Right ventricle myocardium (tissue), 1 donor: Measurements from ENCODE around the gene PSG4.

DNA sequence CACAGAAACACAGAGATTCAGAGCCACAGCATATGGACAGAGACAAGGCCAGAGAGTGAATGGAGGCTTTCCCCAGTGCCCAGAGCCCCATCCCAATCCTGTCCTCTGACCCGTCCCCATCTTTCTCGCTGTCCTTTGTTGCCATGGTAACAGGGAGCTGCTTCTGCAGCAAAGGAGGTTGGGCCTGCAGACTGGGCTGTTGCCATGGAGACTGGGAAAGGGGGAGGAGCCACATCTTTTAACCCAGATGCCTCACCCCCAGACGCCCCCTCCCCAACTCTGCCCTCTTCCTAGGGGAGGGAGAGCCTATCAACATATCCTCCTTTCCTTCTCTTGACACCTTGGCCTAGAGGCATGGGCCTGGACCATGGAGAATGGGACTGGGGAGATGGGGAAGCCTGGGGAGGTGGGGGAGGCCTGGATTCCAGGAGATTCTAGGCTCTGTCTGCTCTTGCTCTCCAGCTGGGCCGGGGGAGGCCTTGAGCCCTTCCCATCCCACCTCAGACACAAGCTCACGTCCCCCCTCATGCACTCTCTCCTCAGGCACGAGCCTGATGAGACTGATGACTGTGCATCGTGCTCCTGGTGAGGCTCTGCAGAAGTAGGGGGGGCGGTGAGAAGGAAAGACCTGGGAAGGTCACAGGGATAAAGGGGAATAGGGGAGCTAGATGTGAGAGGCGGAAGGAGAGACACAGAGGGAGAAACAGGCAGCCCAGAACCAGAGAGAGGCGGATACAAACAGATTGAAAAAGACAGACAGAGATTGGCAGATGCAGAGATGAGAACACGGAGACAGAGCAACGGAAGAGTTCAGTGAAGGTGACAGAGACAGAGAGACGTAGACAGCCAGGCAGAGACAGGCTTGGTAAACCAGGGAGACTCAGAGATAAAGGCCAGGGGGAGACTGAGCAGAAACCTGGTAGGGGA is 2.2 kb upstream of the ATP1A3 start:
- PRO-cap, 2 experiments, result no peak in any of the 2 experiments

GRCh38 chr19:42088582-42089386 is 12.8 kb downstream of the ZNF574 start:
- PRO-cap, 2 experiments, result no peak in any of the 2 experiments

DNA sequence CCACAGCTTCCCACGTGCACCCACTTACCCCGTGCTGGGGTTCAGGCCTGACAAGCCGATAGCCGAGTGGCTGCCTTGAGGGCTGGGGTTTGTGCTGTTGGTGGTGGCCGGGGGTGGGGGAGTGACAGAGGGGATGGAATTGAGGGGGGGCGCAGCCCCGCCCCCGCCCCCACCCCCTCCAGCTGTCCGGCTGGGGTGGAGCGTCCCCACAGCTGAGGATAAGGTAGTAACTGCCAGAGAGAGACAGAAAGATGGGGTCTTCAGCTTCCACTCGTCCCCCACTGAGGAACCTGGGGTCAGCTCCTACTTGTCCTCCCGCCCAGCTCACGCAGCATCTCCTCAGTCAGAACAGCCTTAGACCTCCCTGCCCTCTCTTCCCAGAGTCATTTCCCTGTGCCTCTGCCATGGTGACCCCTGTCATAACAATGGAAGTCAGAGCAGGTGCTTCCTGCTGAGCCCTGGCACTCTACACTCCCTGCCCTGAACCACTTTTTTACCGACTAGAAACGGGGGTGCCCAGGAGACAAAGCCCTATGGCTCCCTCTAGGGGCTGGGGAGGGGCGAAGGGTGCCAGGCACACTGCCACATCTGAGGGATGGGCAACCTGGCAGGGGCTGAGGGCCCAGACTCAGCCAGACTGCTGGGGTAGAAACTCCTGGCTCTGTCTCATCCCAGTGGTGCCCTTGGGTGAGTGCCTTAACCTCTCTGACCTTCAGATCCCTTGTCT is 16.2 kb downstream of the ZNF574 start:
- PRO-cap, 2 experiments, result no peak in any of the 2 experiments

GRCh38 chr19:42122682-42123633 is 9.3 kb downstream of the POU2F2 start:
- PRO-cap, 2 experiments, result no peak in any of the 2 experiments

- PRO-cap, 2 experiments, result no peak in any of the 2 experiments
Measured at GRCh38 chr19:42129114-42129885, 2.9 kb downstream of the POU2F2 start.

- PRO-cap, 2 experiments, result no peak in any of the 2 experiments
Measured at GRCh38 chr19:42195126-42195326, 22.5 kb downstream of the DEDD2 start.

- PRO-cap, 2 experiments, result no peak in any of the 2 experiments
Measured at GRCh38 chr19:42206850-42207583, 10.5 kb downstream of the DEDD2 start.

DNA sequence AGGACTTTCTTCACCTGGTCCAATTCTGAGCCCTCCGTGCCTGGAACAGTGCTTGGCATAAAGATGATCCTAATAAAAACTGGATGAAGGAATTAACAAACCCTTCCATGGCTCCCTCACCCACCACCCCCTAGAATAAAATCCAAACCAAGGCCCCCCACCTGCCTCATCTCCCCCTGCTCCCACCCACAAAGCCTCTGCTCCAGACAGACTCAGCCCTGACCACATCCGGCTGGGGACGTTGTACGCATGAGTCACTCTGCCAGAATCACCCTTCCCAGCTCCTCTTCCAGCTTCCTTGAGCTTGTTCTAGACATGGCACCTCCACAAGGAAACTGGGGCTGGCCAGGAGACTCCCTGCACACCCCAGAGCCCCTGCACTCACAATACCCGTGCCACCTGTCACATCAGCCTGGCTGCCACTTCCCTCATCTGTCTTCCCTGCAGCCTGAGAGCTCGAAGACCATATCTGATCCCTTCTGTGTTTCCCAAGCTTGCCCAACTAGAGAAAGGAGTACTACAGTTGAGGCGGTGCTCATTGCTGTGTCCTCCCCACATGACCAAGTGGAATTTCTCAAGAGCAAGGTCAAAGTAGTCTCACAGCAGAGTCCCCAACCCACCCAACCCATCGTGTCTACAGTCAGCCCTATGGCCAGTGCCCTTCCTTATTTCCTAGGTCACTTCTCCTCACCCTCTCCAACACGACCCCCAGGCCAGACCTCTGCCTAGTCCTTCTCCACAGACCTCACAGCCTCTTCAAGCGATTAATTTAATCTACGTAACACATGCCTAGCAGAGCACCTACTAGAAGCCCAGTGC is 9.6 kb downstream of the DEDD2 start:
- PRO-cap, 2 experiments, result no peak in any of the 2 experiments

GRCh38 chr19:42216371-42216800 is 1.1 kb downstream of the DEDD2 start:
- PRO-cap, 2 experiments, result no peak in any of the 2 experiments

DNA sequence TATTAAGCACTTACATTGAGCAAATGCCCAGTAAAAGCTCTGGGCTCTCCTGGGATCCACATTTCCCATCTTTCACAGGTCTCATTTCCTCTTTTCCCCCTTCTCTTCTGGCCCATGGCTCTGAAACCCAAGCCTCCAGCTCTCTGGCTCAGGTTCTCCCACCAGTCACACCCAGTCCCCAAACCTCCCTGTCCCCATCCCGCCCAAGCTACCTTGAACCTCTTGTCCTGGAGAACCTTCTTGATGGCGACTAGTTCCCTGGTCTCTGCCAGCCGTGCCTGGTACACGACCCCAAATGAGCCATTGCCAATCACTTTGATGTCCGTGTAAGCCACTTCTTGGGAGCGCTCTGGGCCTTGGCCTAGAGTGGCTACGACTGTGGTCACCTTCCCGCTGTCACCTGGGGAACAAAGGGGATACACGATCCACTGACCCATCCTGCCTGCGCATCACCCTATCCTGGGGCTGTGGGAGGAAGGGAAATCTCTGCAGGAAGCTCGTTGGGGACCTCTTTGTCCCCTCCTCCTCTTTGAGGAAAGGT is 2.6 kb downstream of the GSK3A start:
- PRO-cap, 2 experiments, result no peak in any of the 2 experiments

DNA sequence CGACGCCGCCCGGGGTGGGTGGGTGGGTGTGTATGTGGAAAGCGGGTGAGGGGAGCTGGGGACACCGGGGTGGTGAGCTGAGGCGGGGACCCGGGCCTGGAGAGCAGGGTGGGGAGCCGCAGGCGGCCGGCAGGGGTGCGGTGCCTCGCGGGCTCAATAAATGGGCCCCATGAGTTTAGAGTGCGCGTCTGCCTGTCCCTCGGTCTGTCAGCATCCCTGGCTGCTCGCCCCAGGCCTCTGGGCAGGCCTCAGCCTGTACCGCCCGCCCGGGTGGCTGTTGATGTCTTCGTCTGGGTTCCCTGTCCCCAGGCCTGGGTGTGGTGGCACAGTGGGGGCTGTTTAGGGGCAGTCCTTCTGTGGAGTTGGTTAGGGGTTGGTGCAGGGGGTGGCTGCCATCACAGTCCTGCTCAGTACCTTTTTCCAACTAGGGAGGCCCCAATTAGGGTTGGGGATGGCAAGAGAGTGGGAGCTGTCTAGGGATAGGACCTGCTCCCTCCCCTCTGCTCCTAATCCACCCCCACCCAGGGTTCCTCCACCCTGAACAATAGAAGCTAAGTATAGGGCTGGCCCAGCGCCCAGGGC is 12.2 kb downstream of the CIC start:
- PRO-cap, 2 experiments, result peak in 2 of 2 experiments; most common minus-strand start position 515 of the sequence (in 2)

- PRO-cap, 2 experiments, result no peak in any of the 2 experiments
Measured at GRCh38 chr19:42285877-42287027, 15.7 kb upstream of the PRR19 start.

DNA sequence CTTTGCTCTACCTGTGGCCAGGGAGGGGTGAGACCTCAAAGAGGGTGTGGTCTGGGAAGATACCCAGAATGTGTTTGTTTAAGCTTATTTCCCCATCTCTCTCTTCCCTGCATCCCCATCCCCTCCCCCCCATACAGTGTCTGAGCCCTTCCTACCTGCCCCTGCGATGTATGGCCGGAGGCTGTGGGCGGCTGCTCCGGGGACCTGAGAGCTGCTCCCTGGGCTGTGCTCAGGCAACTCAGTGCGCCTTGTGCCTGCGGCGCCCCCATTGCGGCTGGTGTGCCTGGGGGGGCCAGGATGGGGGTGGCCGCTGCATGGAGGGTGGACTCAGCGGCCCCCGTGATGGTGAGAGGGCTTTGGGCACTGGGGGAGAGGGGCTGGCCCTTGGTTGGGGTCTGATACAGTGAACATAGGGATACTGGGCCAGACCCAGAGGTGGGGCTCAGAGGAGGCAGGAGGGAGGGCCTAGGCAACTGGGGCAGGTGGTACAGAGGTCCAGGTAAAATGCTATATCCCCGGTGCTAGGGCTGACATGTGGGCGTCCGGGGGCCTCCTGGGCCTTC is 21.7 kb downstream of the CNFN start:
- PRO-cap, 2 experiments, result no peak in any of the 2 experiments

GRCh38 chr19:42529247-42529607 is 946 bp upstream of the CEACAM1 start:
- PRO-cap, 2 experiments, result no peak in any of the 2 experiments

DNA sequence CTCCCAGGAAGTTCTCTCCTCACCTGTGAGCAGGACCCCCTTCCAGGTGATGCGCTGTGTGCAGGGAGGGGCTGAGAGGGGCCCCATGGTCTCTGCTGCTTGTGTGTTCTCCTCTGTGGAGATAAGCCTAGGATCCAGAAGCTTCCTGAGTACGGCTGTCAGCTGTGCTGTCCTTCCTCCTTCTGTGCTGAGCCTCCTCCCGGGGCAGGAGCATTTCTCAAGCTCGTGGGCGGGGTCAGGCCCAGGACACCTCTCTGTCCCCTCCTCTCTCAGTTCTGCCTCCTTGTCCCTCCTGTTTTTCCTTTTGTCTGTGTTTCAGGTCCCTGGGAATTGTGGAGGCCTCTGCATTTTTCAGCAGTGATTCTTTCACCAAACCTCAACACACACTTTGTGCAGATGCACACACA is at the start of gene PSG4:
PSG4 (minus strand) TSS at position 189 of the 407 bp plus-strand sequence.
- PRO-cap, 2 experiments, result no peak in any of the 2 experiments

DNA sequence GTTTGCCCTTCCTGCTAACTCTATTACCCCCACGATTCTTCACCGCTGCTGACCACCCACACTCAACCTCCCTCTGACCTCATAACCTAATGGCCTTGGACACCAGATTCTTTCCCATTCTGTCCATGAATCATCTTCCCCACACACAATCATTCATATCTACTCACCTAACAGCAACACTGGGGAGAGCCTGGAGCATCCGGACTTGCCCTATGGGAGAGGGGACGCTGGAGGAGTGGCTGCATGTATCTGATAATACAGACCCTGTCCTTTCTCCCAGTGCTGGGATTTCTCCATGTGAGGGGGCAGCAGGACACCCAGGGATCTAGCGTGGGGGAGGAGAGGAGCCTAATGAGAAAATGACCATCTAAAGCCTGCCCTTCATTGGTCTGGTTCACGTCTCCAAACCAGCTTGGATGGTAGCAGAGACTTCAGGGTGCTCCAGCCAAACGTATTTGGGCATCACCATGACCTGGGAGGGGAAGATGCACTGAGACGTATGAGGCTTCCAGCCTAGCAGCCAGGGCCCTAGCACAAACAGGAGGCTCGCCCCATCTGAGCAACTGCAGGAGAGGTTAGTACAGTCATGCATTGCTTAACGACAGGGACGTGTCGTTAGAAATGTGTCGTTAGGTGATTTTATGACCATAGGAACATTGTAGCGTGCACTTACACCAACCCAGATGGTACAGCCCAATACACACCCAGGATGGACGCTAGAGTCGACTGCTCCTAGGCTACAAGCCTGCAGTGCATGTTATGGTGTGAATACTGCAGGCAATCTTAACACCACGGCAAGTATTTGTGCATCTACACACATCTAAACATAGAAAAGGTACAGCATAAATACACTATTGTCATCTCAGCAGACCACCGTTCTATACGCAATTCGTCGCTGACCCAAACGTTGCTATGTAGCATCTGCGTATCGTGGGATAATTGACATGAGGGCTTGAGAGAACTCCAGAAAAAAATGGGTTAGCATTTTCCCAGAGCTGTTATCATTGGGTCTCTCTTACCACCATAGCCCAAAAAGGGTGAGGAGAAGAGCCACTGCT is 9.1 kb downstream of the CD177 start:
- PRO-cap, 2 experiments, result no peak in any of the 2 experiments

- PRO-cap, 2 experiments, result no peak in any of the 2 experiments
Measured at GRCh38 chr19:43469089-43469606, 3.7 kb upstream of the LYPD3 start.

DNA sequence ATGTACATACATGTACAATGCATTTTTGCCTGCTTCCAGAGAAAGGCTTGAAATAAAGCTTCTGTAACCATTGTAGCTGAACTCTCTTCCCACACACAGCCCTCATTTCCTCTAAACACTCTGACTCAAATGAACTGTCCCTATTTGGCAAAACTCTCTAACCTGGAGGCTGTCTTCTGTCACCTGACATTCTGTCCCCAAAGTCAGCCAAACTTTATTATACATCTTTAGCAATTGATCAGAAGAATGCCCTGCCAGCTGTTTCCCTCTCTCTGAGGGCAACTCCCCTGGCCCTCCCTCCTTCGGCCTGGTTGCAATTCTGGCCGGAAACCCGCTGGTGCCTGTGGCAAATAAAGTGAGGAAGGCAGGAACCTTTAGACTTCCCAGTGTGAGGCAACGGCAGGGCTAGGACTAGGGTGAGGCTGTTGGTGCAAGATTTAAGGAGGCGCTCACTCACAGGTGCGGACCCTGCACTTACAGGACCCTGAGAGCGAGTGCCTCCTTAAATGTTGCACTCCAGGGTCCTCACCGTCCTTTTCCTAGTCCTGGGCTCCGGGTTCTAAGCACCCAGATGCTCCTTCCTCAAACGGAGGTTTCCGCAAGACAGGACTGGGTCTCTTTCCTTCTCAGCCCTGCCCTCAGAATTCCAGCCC is 1.6 kb downstream of the ETHE1 start:
- PRO-cap, 2 experiments, result peak in 2 of 2 experiments; most common plus-strand start position 585 of the sequence (in 2)

DNA sequence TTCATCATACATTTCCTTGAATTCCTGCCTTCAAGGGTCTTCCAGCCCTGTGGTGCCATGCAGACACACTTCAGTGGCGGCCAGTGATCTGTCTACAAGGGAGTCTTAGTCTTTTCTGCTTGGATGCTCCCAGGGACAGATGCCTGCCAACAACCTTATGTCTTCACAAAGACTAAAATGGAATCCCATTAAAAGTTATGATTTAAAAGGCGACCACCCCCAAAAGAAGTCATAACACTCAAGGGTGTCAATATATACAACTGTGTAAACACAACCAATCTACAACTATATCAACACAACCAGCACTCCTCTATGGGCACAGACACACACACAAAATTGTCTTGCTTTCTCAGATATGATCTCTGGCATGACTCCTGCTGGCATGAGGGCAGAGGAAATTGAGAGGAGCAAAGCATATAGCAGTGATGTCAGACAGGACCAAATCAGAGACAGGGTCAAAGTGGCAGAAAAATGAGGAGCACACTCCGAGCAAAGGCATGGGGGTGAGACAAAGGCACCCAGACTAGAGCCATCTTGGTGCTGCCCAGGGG is 9.7 kb downstream of the IRGQ start:
- PRO-cap, 2 experiments, result no peak in any of the 2 experiments

DNA sequence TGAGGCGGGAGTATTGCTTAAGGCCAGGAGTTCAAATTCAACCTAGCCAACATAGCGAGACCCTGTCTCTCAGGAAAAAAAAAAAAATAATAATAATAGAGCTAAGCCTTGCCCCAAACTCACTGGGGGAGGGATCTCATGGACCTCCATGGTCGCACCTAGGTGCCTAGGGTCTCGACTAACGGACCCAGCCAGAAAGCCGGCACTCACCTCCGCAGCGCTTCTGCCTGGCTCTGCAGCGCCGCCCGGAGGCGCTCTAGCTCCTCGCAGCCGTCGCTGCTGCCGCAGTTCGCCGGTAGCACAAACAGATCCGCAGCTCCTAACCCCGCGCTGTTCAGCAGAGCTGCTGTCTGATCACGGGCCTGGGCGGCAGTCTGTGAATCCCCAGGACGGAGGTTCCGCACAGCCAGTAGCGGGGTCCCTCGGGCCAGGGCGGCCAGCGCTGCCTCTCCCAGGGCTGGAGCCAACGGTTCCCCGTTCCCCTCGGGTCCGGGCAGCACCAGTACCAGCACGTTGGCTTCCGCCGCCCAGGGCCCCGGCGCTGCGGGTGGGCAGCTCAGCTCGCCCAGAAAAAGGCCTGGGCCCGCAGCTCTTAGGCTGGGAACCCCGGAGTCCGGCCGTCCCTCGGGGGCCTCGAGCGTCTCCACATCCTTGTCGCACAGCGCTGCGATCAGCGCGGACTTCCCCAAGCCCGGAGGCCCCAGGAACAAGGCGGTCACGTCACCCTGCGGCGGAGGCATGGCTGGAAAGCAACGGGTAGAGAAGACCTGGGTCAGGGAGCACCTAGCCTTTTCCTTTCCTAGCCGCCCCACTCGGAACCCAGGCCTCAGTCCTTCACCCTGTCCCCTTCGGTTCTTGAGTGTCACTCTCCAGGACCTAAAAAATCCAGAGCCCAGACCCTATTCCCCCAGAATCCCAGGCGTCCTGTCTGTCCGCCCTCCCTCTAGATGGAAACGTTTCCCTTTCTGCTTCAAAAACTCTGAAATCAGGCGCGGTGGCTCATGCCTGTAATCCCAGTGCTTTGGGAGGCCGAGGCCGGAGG is 1.0 kb downstream of the IRGQ start:
- PRO-cap, 2 experiments, result no peak in any of the 2 experiments